Peripheral blood mononuclear cell (primary cell): ENCODE measurements around a stretch of chr21.

- PRO-cap, 8 experiments: no peak in any of the 8 experiments
These were observed 546 bp downstream of the CSTB start for GRCh38 chr21:43775521-43776002.

- PRO-cap, 8 experiments: no peak in any of the 8 experiments
These were observed 22.8 kb downstream of the RRP1 start for GRCh38 chr21:43811941-43812865.

DNA sequence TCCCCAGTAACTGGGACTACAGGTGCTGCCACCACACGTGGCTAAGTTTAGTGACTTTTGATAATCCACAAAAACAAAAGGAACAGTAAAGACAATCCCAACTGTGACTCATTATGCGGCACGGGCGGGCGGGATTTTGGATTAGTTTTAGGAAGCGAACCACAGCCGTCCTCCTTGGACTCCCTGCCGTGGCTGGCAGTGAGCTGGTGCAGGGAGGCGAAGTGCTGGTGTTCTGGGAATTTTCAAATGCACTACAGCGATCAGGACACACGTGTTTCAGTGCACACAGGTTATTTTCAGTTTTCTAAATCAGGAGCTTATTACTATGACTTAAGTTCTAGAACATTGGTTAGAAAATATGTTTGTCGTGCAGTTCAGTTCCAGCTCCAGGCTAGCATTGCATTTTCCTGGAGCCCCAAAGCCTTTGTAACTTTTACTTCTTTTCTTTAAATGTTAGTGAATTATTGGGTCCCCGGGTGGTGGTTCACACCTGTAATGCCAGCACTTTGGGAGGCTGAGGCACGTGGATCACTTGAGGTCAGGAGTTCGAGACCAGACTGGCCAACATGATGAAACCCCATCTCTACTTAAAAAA lies 5.0 kb downstream of the AGPAT3 start:
- PRO-cap, 8 experiments: no peak in any of the 8 experiments

DNA sequence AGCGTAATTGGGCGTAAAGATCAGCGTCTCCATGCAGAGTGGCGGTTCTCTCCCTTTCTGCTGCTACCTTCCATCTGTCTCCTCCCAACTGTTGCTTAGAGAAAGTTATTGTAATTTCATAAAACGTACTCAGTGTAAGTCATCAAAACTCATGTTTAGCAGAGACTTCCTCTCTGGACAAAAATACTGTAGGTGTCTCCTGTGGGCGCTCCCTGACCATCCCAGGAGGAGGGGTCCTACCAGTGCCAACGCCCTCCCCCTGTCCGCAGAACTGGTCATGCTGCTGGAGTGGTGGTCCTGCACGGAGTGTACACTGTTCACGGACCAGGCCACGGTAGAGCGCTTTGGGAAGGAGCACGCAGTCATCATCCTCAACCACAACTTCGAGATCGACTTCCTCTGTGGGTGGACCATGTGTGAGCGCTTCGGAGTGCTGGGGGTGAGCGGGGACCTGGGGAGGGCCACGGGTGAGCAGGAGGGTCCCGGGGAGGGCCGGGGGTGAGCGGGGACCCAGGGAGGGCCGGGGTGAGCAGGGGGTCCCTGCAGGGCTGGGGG lies 44.4 kb upstream of the TRAPPC10 start:
- PRO-cap, 8 experiments: no peak in any of the 8 experiments

DNA sequence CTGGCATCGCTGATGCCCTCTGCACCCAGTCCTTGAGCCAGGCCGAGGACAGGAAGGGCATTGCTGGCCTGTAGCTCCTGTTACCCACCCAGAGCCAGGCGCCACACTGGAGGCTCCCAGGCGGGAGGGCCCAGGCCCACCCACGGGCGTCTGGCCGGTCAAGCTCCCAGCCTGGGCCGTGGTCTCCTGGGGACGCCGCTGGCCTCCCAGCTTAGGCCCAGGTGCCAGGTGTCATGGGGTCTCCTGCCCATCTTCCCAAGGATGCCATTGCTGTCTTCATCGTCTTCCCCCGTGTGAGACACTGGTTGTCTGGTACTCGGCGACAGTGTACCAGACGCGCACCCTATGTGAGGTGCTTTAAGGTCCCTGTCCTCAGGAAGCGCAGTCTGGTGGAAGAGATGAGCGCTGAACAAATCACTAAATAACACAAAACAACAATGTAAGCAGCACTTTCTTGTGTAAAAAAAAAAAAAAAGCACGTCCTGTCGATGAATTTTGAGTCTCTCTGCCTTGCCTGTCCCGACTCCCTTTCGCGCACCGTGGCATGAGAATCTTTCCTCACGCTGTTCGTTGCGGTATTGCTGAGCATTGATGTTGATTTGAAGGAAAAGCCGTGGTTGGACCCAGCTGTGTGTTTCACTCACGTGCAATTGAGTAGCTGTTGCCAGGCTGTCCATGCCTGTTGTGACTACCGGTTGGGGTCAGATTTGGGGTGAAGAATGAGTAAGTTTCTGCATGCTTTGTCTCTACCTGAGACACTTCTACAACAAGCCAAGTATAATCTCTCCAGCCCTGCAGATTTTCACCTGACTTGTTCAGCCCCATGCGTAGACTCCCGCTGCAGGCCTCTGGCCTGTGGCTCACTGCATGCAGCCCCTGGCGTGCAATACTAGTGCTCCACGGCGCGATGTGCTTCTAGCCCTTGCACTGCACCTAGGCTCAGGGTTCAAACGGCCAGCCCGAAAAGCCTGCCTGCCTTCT lies 26.9 kb upstream of the TRAPPC10 start:
- PRO-cap, 8 experiments: no peak in any of the 8 experiments

GRCh38 chr21:44037518-44038062 lies 25.5 kb downstream of the TRAPPC10 start:
- PRO-cap, 8 experiments: no peak in any of the 8 experiments

DNA sequence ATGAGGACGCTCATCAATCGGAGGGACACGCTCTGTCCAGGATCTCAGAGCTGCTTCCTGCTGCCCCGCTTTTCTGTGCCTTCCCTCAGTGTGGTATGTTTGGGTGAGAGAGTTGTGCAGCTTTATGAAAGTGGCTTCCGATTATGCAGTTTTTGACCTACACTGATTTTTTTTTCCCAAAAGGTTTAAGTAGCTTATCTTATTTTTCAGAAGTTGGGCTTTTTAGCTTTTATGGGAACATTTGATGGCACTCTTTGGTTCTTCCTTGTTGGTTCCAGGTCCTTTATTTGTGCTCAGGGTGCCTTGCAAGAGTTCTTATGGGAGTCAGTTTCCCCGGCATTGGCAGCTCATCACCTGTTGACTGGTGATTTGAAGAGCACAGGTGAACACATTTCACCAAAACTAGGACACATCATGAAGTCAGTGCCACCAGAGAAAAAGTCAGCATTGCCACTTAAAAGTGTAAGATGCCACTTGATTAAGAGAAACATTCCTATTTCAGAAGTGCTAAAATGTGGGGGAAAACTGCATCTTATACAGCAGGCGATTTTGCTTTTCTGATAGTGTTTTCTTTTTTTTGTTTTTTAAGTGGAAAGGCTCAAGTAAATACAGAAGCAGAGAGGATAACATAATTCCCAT lies 34.1 kb upstream of the PWP2 start:
- PRO-cap, 8 experiments: no peak in any of the 8 experiments

DNA sequence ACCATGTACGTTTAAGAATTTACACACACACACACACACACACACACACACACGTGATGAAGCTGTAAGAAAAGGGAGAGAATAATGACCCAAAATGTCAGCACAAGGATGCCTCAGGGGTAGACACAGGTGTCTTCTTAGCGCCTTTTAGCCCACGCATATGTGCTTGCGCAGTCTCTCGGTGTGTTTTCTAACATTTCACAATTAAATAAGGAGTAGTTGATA lies 764 bp upstream of the PFKL start:
- PRO-cap, 8 experiments: no peak in any of the 8 experiments

DNA sequence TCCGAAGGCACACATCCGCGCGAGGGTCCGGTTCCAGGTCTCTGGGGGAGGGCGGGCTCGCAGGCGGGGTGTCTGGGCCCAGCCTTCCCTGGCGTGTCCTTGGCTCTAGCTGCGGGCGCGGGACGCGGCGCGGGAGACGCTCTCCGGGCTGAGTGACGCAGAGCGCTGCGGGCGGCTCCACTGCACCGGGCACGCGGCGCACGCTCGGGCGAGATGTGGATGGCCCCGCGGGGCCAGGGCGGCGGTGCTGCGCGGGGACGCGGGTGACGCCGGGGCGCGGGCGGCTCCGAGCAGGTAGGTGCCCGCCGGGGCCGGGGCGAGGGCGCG lies 3.5 kb upstream of the TRPM2 start:
- PRO-cap, 8 experiments: no peak in any of the 8 experiments

DNA sequence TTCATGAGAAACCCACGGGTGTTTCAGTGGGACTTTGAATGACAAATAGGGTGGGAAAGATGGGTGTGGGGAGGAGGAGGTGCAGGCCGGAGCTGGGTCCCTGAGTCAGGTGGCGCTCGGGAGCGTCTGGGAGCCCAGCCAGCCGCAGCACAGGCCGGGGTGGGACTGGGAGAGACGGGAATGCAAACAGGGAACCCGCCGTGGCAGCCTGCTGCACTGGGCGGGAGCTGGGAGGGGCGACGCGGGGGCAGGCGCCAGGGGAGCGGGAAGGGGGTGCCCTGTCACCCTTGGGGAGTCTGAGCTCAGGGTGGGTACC lies 16.9 kb upstream of the LRRC3 start:
- PRO-cap, 8 experiments: no peak in any of the 8 experiments

DNA sequence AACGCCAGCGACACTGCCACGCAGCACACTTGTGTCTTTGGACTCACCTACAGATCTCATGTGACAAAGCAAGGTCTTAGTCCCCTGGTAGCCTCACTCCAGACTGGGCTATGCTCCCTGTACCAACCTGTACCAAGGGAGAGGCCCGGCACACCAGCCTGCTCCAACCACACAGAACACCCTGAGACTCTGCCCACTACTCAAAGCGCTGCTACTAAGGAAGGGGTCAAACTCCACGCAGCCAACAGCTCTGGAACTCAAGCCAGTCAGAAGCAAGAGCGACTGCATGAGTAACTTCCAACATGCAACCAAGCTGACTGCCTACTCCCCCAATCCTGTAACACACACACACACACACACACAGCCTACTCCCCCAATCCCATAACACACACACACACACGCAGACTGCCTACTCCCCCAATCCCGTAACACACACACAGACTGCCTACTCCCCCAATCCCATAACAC lies 7.6 kb downstream of the PTTG1IP start:
- PRO-cap, 8 experiments: peak in 2 of 8 experiments; most common minus-strand start position 171 of the sequence (in 1)

- PRO-cap, 8 experiments: no peak in any of the 8 experiments
These were observed 2.0 kb downstream of the PTTG1IP start for GRCh38 chr21:44871479-44871867.

GRCh38 chr21:44874268-44875265 lies 1.1 kb upstream of the PTTG1IP start:
- PRO-cap, 8 experiments: peak in 8 of 8 experiments; most common plus-strand start chr21:44874756 (in 6); most common minus-strand start chr21:44874595 (in 8)

DNA sequence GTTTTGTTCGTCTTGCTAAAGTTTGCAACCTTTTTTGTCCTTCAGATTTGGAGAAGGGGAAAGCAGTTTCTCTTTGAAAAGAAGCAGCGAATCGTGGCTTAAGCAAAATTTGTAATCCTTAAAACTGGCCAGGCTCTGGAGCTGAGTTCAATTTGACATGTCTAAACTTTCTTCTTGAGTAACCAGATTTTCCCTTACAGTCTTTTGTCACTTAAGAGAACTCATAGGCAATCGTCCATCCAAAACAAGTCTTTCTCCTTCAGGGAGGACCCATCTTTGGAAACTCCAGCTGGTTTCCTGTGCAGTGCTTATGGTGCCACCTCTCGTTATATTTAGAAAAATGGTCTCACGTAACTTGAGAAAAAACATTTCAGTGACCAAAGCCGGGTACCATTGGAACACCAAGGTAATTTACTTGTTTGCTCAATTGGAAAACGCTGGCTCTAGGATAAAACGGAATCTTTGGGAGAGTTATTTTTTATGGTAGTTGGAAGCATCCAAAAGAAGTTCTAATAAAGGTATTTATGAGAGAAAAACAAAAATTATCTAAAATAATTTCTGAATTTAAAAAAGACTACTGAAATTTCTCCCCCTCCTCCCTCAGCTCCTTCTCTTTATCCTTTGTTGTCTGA lies 1.9 kb upstream of the PTTG1IP start:
- PRO-cap, 8 experiments: peak in 1 of 8 experiments; most common minus-strand start position 278 of the sequence (in 1)

GRCh38 chr21:44923349-44924090 lies 2.8 kb upstream of the ITGB2 start:
- PRO-cap, 8 experiments: peak in 2 of 8 experiments; most common plus-strand start chr21:44923686 (in 1)

GRCh38 chr21:44931912-44932213 lies 8.0 kb upstream of the SLX9 start:
- PRO-cap, 8 experiments: no peak in any of the 8 experiments

DNA sequence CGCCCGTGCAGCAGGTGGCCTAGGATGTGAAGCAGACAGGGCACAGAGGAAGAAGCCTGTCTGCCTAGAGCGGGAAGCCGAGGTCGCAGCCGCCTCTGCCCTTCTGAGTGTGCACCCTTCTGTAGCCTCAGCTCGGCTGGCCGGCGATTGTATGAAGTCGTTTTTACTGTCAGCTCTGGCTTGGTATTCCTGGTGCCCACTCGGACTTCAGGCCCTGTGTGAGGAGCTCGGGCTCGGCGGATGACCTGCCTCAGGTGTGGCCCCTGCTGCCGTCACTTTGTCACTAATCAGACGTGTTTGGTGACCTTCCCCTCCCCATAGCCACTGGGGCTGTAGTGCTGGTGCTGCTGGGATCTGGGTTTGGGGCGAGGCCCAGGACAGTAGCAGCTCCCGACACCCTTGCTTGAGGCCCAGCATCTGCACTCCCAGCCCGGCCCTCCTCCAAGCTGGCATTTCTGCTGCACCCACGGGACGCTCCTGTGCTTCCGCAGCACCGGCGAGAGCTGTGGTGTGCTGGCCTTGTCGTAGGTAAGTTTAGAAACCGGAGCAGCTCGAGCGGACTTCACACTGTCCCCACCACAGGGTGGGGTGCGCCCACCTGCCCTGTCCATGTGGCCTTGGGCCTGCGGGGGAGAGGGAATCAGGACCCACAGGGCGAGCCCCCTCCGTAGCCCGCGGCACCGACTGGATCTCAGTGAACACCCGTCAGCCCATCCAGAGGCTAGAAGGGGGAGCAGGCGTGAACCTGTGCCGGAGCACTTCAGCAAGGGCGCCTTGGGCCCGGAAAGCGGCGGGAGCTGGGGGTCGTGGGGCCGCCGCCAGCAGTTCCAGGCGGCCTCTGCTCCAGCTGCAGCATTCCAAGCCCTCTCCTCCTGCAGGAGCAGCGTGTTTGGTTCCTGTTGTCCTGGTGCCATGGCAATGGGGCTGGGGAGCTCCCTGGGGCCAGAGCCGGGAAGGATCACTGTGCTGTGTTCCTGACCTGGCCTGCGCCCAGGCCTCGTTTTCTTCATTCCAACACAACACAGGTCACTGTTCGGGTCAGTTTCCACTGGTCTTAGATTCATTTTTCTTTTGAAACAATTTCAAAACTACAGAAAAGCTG lies 18.4 kb downstream of the SLX9 start:
- PRO-cap, 8 experiments: no peak in any of the 8 experiments

DNA sequence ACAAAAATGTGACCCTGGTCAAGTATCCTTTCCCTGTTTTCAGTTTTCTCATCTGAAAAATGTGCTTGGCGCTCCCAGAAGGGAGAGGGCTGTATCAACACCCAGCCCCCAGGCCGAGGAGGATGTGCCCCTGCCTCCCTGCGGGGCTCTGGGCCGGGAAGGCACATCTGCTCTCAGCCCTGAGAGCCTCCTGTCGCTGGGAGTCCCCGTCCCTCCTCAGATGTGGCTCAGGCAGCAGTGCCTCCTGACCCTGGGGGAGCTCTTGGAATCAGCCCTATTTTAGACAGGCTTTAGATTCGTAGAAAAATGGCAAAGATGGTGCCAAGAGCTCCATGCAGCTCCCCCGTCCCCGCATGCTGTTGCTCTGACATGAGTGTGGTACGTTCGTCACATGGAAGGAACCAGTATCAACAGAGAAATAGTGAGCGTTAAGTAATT lies 29.5 kb downstream of the SLX9 start:
- PRO-cap, 8 experiments: no peak in any of the 8 experiments

DNA sequence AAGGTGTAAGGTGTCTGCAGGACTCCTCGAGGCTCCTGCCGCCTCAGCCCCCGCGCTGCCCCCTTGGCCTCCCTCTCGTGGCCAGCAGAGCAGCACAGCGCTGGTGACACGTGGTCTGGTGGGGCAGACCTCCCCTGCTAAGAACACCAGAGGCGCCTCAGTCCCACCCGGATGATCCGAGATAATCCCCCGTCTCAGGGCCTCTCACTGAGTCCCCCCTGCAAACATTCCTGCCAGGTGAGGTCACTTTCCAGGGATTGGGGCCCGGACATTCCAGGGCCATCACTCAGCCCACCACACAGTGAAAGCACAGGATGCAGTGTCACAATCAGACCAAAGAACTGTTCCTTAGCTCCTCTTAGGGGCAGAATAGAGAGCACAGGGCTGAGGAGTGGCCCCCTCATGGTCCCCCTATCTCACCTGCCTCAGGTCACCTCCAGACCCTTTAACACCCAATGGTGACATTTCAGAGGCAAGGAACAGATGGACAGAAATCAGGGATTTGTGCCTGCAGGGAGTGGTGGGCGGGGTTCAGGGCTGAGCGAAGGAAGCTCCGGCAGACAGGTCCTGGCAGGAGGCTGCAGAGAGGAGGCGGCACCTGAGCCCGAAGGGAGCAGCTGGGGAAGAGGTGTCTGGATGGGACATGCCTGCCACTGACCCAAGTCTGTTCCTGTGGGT lies 62.0 kb upstream of the ADARB1 start:
- PRO-cap, 8 experiments: no peak in any of the 8 experiments

GRCh38 chr21:45080797-45081490 lies 6.6 kb downstream of the ADARB1 start:
- PRO-cap, 8 experiments: no peak in any of the 8 experiments